Heart left ventricle (tissue), 7 donors: ENCODE measurements around the genes ZNF786, ZNF783, ZNF862 and ENSG00000284691.

- PRO-cap, 6 experiments: peak in 4 of 6 experiments; most common plus-strand start chr7:148963306 (in 2)
- RAMPAGE, long total RNA, 2 experiments: no peak in any of the 2 experiments
- RRBS: no CpG with 5 or more reads among the region's 2 CpGs
Observed at GRCh38 chr7:148963025-148963489, 65.2 kb downstream of the PDIA4 start.

GRCh38 chr7:149090108-149090971, at the start of gene ZNF786:
ZNF786 (minus strand) TSS chr7:149090718.
- PRO-cap, 6 experiments: peak in 6 of 6 experiments; most common plus-strand start chr7:149090907 (in 6); most common minus-strand start chr7:149090749 (in 5)
- RAMPAGE, long total RNA, 2 experiments: start-site peak on the minus strand in 2 of 2 experiments, at chr7:149090715-149090745 at its widest, 13 to 21 reads per replicate
- RRBS: 1% methylated on average over 41 of the region's 81 CpGs

GRCh38 chr7:149217313-149217945, 22.0 kb upstream of the ZNF212 start:
- PRO-cap, 6 experiments: no peak in any of the 6 experiments
- RAMPAGE, long total RNA, 2 experiments: no peak in any of the 2 experiments
- RRBS: no CpG with 5 or more reads among the region's 9 CpGs

DNA sequence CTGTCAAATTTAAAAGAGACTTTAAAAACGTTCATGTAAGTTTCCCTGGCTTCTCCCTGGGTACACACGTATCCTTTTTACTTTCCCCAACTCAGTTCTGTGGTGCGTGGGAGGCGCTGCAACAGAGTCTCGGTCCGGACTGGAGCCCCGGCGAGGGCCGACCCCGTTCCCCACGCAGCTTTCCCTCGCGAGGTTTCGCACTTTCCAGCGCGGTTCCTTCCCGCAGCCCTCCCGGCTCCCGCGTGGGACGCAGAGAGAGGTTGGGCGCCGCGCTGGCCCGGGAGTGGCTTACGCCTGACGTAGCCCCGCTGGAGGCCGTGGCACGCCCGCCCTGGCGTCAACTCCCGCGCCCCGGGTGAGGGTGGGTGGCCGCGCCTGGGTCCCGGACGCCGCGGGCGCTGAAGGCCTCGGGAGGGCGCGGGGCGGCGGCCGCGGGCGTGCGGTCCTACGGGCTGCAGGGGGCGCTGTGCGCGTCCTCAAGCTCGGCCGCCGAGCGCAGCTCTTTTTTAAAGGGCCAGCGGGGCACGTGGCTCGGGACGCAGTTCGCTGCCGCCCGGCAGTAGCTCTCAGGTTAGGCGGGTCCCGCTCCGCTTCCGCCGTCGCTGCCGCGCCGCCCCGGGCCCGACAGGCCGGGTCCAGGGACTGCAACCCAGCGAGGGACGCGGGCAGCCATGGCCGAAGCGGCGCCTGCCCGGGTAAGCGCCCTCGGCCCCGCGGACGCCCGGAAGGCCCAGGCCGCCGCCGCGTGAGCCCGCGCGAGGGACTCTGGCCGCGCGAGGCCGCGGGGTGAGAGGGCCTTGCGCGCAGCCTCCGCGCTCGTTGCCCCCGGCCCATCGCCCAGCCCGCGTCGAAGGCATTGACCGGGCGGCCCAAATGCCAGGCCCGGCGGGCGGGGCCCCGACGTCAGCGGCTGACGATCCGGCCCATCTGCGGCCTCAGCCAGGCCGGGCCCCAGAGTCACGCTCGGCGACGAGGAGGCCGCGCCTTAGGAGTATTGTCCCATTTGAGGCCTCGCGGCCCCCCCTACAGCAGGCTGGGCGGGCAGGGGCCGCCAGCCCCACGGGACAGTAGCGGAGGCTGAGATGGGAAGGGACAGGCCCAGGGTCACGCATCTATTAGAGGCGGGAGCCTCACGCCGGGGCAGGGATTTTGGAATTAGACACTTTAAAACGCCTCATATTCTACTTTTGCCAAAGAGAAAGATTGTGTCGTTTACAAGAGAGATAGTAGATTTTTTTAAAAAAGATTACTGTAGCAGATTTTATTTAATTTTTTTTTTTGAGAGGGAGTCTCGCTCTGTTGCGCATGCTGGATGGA, at the start of gene ZNF783:
Gene ZNF783, plus strand, starts transcription at position 534 of the 1,317 bp plus-strand sequence.
- PRO-cap, 6 experiments: peak in 6 of 6 experiments; most common plus-strand start position 541 of the sequence (in 5); most common minus-strand start position 255 of the sequence (in 5)
- RAMPAGE, long total RNA, 2 experiments: no peak in any of the 2 experiments
- RRBS: 1% methylated on average over 71 of the region's 145 CpGs

- PRO-cap, 6 experiments: no peak in any of the 6 experiments
- RAMPAGE, long total RNA, 2 experiments: no peak in any of the 2 experiments
- RRBS: no CpG with 5 or more reads among the region's 6 CpGs
Observed at GRCh38 chr7:149320412-149320783, 58.4 kb downstream of the ZNF783 start.

DNA sequence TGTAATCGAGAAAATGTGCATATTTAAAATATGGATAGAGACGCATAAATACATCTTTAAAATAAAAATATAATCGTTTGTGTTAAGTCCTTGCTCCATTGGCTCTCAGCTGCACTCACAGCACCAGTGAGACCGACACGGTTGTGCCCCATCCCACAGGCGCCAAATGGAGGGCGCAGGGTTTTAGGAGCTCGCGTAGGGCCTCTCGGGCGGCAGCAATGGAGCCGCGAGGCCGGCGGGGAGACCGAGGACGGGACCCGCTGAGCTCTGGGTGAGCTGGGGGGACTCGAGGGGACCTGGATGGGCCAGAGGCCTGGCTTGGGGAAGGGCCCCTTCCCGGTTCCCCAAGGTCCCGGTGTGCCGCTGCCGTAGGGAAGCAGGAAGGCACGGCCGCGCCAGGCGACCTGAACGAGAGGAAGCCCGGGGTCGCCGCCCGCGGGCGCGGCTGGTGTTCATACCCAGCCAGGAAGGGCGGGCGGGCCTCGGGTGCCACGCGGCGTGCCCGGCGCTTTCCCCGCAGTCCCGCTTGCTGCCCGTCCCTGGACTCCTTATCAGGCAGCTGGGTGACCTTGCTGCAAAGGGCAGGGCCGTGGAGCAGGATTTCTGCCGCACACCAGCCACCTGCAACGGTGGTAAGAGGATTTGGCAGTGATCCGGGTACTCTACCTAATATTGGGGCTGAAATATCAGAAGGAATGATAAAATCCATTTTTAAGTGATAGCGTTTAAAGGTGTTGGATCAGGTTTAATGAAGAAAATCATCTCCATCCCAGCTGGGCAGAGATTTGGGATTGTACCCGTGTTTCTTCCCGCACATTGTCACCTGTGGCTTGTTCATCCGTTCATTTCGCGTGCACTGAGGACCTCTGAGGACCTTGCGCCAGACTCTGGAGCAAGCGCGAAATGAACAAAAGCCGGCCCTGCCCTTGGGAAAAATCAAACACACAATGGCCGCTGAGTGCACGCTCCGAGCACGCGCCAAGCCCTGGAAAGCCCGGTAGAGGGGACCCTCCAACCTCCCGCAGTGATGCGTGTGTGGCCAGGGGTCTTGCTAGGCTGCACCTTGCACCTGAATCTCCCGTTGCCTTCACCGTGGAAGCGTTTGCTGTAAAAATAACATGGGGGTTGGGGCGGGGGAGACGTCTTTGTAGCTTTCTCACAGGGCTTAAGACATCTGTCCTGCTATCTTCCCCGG, 37.8 kb downstream of the ZNF777 start:
- PRO-cap, 6 experiments: peak in 5 of 6 experiments; most common minus-strand start position 550 of the sequence (in 3)
- RAMPAGE, long total RNA, 2 experiments: no peak in any of the 2 experiments
- RRBS: 12% methylated on average over 36 of the region's 74 CpGs

DNA sequence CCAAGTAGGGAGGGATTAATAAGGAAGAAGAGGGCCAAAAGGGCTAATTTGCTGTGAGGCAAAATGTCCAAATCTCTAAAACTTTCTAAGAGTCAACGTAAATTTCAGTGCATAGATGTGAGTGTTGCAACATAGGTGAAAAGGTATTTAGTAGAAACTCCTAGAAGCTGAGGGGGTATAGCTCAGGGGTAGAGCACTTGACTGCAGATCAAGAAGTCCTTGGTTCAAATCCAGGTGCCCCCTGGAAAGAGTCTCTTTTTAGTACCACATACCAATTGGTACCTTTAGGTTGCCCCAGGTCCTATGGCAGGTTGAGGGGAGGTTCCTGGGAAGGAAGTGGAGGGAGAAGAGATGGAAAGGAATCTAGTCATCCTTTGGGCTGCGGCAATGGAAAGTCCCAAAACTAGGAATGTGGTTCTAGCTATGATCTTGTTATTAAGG, 48.8 kb upstream of the ZNF746 start:
- PRO-cap, 6 experiments: no peak in any of the 6 experiments
- RAMPAGE, long total RNA, 2 experiments: no peak in any of the 2 experiments
- RRBS: no CpG with 5 or more reads among the region's 2 CpGs

- PRO-cap, 6 experiments: no peak in any of the 6 experiments
- RAMPAGE, long total RNA, 2 experiments: no peak in any of the 2 experiments
- RRBS: no CpG with 5 or more reads among the region's 8 CpGs
Observed at GRCh38 chr7:149609680-149610440, 104.9 kb upstream of the KRBA1 start.

- PRO-cap, 6 experiments: no peak in any of the 6 experiments
- RAMPAGE, long total RNA, 2 experiments: no peak in any of the 2 experiments
- RRBS: no CpG with 5 or more reads among the region's 3 CpGs
Observed at GRCh38 chr7:149707094-149707864, 7.5 kb upstream of the KRBA1 start.

DNA sequence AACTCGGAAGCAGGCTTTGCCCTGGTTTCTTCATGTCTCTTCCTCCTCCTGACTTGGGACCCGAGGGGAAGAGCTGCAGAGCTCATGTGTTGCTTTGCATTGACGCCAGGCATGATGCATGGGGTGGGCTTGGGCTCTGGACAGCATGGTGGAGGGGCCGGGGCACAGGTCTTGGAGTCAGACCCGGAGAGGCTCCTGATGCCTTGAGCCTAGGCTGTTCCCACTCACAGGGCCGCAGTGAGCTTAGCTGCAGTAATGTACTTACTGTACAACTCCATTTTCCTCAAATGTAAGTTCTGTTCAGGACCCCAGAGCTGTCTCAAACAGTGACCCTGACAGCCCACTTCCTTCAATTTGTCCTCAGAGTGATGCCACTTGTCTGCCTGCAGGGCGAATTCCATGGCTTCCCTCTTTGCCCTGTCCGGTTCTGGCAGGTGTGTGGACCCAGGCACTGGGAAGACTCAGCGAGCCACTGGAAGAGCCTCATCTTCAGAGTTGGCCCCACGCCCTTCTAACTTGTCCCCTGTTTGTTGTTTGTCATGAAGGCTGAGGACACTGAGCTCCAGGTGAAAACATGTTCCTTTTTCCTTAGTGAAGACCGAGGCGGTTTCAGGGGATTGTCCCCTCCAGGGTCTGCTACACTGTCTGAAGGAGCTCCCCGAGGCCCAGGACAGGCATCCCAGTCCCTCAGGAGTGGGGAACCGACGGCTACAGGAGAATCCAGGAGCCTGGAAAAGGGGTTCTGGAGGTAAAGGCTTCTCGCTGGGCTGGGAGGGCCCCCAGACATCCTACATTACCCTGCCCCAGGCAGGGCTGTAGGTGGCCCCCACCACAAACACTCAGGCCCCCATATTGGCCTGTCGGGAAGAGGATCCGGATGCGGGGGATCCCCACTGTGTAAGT, 8.6 kb downstream of the KRBA1 start:
- PRO-cap, 6 experiments: no peak in any of the 6 experiments
- RAMPAGE, long total RNA, 2 experiments: no peak in any of the 2 experiments
- RRBS: no CpG with 5 or more reads among the region's 19 CpGs

GRCh38 chr7:149837898-149839031, at the start of gene ZNF862:
ZNF862 (plus strand) TSS chr7:149838375.
- PRO-cap, 6 experiments: peak in 6 of 6 experiments; most common plus-strand start chr7:149838446 (in 3); most common minus-strand start chr7:149838952 (in 2)
- RAMPAGE, long total RNA, 2 experiments: start-site peak on the plus strand in 1 of 2 experiments, at chr7:149838390-149838449 at its widest, 53 reads per replicate
- RRBS: 1% methylated on average over 36 of the region's 96 CpGs

- PRO-cap, 6 experiments: peak in 1 of 6 experiments; most common plus-strand start chr7:149847912 (in 1)
- RAMPAGE, long total RNA, 2 experiments: no peak in any of the 2 experiments
- RRBS: 100% methylated on average over 1 of the region's 16 CpGs
Observed at GRCh38 chr7:149847646-149848231, 9.6 kb downstream of the ZNF862 start.

DNA sequence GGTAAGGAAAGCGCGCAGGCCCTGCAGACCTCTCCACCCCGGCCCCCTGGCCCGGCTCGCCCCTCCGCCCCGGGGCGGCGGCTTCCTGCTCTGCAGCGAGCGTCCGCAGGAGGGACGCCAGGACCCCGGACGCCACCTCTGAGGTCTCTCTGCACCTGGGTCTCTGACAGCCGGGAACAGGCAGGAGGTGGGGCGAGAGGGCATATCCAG, 305 bp downstream of the ATP6V0E2 start:
- PRO-cap, 6 experiments: peak in 1 of 6 experiments; most common minus-strand start position 157 of the sequence (in 1)
- RAMPAGE, long total RNA, 2 experiments: no peak in any of the 2 experiments
- RRBS: 1% methylated on average over 13 of the region's 17 CpGs

DNA sequence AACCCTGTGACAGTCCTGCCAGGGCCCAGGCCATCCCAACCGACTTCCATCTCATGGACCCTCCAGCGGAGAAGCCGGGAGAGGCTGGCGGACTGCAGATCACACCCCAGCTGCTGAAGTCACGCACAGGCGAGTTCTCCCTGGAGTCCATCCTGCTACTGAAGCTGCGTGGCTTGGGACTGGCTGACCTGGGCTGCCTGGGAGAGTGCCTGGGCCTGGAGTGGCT, 4.7 kb downstream of the RARRES2 start:
- PRO-cap, 6 experiments: no peak in any of the 6 experiments
- RAMPAGE, long total RNA, 2 experiments: no peak in any of the 2 experiments
- RRBS: no CpG with 5 or more reads among the region's 7 CpGs

- PRO-cap, 6 experiments: peak in 1 of 6 experiments; most common plus-strand start chr7:150340213 (in 1)
- RAMPAGE, long total RNA, 2 experiments: no peak in any of the 2 experiments
- RRBS: 7% methylated on average over 19 of the region's 74 CpGs
Observed at GRCh38 chr7:150340076-150341367, 907 bp downstream of the RARRES2 start.

DNA sequence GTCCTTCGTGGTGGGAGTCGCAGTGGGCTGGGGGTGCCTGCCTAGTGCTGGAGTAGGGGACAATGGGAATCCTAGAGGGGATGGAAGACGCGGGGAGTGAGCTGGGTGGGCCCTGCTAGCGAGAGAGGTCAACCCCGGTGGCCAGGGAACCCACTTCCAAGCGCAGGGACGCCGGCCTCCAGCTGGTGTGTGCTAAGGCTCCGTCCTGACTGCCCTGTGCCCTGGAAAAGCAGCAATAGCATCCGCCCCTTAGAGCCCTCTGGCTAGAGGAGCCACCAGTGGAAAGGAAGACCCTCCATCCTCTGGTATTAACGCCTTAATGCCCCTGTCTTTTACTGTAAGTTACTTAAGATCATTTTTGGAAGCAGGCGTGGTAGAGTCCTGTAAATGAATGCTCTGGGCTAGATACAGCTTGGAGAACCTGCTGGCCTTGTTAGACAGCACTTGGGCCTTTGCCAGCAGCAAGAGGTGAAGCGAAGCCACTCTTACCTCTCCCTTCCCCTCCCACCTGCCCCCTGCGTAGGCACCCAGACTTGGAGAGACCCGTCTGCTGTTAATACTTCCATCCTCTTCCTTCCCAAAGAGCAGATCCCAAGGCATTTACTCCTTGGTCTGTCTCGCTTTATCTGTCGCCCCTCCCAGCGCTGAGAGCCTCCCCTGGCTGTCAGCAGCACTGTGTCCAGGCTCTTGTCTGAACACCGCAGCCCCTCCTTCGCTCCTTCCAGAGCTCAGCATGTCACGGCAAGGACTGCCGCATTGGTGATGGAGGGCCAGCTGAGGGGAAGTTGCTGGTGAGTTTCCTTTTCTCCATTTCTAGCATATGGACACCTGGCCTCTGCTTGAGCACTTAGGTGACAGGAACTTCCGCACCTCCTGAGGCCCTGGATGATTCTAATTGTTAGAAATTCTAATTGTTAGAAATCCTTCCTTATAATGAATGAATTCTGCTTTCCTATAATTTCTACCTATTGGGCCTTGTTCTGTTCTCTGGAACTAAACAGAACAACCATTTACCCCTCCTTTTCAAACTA, 4.7 kb downstream of the REPIN1 start:
- PRO-cap, 6 experiments: peak in 2 of 6 experiments; most common plus-strand start position 724 of the sequence (in 2)
- RAMPAGE, long total RNA, 2 experiments: start-site peak on the plus strand in 1 of 2 experiments, centred at position 158 of the sequence, 43 reads per replicate
- RRBS: no CpG with 5 or more reads among the region's 24 CpGs

DNA sequence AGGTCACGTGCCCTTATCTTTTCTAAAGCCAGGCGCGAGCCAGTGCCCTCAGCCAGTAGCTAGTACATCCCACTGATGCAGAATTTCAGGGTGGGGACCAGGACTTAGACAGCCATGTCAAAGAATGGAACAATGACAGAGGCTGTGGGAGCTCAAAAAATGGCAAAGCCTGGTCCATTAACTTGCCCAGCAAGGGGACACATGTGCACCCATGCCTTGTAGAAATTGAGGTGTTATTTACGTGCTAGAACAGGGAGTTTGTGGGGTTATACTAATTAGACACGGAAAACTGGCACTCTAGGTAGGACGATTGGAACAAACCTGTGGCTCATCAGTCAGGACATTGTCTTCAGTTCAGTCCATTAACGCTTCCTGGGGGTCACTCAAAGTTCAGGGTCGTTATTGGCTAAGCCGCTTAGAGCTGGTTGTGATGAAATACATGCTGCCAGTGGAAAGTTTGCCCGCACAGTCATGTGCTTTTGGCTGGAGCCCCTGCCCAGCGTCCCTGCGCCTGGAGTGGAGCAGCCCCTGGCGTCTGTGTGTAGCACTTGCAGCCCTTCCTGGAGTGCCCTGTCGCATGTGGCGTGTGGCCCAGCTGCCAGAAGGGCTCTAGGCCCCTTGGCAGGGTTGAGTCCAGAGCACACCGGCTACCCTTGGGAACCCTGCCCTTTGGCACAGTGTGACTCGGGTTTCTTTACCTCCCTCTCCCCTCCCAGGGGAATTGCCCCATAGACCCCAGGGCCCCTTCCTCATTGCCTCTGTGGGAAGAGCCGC, 9.6 kb downstream of the ZNF775 start:
- PRO-cap, 6 experiments: no peak in any of the 6 experiments
- RAMPAGE, long total RNA, 2 experiments: no peak in any of the 2 experiments
- RRBS: no CpG with 5 or more reads among the region's 18 CpGs

- PRO-cap, 6 experiments: peak in 6 of 6 experiments; most common plus-strand start chr7:150405569 (in 5); most common minus-strand start chr7:150405222 (in 3)
- RAMPAGE, long total RNA, 2 experiments: no peak in any of the 2 experiments
- RRBS: 2% methylated on average over 27 of the region's 92 CpGs
Observed at GRCh38 chr7:150405132-150406223, at the start of gene ENSG00000284691. ENSG00000284691 (plus strand) TSS chr7:150405676.

DNA sequence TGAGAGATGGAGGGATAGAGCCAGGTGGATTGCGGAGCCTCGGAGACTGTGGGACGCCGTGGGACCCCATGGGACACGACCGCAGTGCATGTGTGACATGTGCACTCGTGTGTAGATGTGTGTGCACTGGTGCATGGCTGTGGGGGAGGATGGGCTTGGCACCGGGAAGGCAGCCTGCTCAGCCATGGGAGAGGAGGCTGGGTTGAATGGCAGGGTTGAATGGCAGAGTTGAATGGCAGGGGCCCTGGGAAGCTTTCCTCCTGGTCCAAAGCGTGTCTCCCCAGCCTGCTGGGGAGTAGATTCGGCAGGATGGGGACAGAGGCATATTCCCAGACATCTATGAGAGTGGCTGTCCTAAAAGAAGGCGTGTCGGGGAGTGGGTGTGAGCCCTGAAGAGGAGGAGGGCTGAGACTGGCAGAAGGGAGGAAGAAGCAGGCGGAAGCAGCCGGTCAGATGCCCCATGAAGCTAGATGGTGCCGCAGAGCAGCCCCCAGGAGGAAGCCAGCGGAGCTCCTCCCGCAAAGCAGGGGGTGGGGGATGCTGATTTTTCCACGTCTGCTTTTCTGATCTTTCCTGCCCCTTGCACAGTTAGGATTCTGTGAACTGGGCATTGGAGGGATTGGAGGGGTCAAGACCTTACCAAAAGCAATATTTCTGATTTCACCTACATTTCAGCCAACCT, 888 bp downstream of the GIMAP8 start:
- PRO-cap, 6 experiments: peak in 6 of 6 experiments; most common plus-strand start position 452 of the sequence (in 6); most common minus-strand start position 297 of the sequence (in 3)
- RAMPAGE, long total RNA, 2 experiments: no peak in any of the 2 experiments
- RRBS: no CpG with 5 or more reads among the region's 18 CpGs

DNA sequence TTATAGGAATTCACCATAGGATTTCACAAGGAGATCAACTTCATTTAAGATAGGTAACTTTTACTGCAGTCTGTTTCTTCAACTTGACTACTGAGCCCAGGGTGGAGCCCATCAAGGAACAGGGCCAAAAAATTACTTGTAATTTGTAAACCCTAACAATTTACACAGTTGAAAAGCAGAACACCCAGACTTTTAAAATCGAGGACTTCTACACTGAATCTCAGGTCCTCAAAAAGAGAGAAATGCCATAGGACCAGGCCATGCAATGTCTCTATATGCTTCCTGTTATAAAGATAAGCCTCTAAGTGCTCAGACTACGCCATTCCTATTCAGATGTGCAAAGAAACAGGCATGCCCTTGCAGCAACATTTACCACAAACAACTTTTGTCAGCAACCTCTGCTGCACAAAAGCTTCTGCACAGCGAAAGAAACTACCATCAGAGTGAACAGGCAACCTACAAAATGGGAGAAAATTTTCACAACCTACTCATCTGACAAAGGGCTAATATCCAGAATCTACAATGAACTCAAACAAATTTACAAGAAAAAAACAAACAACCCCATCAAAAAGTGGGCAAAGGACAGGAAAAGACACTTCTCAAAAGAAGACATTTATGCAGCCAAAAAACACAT, 10.5 kb upstream of the GIMAP4 start:
- PRO-cap, 6 experiments: peak in 1 of 6 experiments; most common plus-strand start position 332 of the sequence (in 1); most common minus-strand start position 277 of the sequence (in 1)
- RAMPAGE, long total RNA, 2 experiments: no peak in any of the 2 experiments
- RRBS: no CpG with 5 or more reads among the region's 3 CpGs